Peripheral blood mononuclear cell (primary cell): ENCODE data around the gene CST8.

- PRO-cap, 8 experiments: no peak in any of the 8 experiments
Observed at GRCh38 chr20:22402828-22403569, 181.4 kb downstream of the FOXA2 start.

DNA sequence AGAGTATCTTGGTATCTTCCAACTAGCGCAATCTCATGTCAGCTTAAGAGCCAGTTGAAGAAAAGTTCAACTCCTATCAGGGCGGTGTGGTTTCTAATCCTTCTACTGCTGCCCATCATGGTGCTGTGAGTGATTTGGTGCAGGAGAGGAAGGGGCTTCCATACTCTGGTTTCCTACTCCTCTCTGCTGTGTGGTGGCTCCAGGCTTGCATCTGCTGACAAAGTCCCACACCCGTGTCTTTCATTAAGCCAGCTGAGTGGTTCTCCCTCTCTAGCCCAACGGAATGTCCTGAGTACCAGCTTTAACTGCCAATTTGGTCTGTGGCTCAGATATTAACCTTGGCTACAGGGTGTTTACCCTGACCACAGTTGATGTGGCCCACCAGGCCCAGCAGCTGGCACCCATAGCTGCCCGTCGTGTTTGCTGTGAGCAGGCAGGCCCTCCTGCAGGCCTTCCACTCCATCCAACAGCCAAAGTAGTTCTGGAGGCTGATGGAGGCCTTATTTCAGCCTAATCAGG is 164.0 kb downstream of the FOXA2 start:
- PRO-cap, 8 experiments: no peak in any of the 8 experiments

DNA sequence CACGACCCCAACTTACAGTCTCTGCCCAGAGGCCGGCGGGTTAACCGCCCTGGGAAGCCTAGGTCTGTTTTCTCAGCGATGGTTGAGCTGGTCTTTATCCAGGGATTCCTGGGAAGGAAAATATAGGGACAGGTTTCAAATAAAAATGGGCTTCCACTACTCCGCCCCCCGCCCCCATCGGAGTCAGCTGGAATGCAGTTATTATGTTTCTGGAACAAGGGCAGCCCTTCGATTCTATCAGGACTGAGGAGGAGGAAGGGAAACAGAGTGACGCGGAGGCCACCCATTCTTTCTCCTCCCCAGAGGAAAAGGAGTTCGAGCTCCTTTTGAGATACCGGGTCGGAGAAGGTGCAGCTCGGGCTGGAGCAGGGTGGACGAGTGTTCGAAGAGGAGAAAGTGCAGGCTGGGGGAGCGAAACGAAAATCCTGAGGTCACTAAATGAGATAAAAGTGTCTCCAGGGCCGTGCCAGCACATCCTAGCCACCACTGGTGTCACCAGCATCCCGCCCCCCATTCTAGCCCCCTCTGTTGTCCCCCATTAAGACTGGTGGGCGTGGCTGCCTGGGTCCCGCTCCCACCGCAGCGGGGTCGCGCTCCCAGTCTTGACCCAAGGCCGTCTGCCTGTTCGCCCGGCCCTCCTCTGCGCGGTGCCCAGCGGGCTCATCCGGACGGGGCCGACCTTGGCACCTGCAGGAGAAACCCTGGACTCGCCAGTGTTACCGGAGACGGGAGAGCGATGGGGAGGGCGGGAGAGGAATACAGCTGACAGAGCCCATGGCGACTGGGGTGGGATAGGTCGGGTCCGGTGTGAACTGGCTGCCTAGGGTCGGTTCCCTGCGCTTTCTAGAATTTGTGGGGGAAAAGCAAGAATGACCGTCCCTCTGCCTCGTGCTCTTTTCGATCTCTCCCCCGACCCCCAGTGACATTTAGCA is 16.3 kb downstream of the FOXA2 start:
- PRO-cap, 8 experiments: no peak in any of the 8 experiments

DNA sequence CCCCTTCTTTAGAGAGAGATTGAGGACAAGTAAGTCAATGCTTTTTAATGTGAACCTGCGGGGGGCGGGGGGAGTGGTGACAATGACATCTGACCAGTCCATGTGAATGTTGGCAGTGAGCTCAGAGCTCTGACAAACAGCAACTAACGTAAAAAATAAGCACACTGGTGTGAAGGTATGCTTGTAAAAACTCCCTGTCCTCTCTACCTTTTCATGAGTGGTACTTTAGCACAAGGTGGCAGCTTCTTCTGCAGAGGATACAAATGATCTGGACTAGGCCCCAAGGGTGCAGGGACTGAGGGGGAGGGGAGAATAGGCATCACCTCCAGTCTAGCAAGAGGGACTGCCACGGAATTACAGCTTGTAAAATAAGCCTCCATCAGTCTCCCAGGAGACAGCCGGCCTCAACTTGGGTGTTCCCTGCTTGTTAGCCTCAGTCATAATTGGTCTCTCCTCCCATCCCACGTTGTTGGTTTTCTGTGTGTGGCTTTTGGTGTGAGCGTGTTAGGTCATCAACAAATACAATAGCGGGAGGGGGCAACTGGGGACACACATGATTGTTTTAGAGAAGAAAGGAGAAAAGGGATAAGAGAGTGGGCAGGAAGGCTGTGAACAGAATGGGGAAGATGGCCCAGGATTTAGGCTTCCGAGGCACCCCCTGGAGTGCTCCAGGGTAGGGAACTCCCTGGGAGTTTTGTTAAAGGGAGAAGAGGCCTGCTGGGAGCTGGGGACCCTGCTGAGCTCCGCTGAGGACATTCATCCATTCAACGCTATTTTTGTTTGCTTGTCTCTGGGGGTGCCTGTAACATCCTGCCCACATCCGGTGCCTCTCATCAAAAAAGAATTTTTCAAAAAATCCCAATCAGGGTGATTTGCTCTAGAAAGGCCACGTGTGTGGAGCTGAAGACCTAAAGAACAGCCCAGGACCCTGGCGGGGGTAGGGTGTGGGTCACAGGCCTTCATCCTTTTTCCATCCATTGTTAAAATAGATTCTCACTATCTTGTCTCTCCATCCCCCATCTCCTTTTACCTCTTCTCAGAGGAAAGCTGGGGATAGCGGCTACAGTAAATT is 9.2 kb downstream of the FOXA2 start:
- PRO-cap, 8 experiments: no peak in any of the 8 experiments

GRCh38 chr20:23046312-23046833 is 3.1 kb downstream of the THBD start:
- PRO-cap, 8 experiments: no peak in any of the 8 experiments

GRCh38 chr20:23047074-23048234 is 2.0 kb downstream of the THBD start:
- PRO-cap, 8 experiments: peak in 3 of 8 experiments; most common plus-strand start chr20:23047779 (in 3); most common minus-strand start chr20:23047578 (in 2)

DNA sequence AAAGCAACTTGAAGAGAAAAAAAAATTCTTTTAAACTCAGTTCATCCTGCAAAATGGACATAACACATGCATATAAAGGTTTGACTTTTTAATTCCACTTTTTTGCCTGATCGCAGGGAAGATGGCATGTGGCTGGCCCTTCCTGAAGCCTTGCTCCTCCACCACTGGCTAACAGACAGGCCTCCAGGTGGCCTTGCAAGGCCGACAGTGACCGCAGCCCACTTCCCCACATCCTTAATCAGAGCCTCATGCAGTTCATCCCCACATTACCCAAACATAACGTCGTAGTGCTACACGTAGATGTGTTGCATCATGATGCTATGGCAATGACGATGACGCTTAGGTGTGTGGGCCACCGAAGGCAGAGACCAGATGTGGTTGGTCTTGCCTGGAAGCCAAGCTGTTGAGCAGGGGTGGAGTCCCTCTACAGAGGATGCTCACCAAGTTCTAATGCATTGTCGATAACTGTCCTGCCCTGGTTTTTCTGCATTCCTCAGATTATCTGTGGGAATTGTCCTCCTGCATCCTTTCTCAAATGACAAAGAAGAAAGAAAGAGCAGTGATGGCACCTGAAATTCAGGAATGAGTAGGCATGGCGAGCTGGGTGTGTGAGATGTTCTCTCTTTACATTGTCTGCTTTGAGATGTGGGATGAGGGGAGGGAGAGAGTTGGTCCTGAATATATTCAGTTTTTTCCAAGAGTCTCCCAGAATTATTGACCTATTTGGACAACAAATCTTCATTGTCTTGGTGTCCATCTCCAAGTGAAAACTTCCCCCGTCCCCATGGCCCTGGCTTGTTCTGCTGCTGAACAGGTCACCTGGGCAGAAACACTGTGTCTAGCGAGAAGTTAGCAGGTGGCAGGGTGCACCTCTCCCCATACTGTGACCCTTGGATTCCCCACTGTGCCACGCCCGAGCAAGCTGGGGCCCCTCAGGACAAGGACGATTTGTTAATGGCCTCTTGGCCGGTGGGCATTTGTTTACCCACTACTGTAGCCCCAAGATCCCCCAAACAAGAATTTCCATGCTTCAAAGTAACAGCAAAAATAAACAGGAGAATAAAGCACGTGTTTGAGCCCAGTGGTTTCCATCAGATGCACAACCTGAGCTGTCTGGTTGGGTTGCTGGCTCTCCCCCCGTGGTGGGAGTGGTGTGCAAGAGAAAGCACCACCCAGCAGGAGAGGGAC is 5.3 kb downstream of the CD93 start:
- PRO-cap, 8 experiments: peak in 6 of 8 experiments; most common plus-strand start position 371 of the sequence (in 6); most common minus-strand start position 527 of the sequence (in 2)

DNA sequence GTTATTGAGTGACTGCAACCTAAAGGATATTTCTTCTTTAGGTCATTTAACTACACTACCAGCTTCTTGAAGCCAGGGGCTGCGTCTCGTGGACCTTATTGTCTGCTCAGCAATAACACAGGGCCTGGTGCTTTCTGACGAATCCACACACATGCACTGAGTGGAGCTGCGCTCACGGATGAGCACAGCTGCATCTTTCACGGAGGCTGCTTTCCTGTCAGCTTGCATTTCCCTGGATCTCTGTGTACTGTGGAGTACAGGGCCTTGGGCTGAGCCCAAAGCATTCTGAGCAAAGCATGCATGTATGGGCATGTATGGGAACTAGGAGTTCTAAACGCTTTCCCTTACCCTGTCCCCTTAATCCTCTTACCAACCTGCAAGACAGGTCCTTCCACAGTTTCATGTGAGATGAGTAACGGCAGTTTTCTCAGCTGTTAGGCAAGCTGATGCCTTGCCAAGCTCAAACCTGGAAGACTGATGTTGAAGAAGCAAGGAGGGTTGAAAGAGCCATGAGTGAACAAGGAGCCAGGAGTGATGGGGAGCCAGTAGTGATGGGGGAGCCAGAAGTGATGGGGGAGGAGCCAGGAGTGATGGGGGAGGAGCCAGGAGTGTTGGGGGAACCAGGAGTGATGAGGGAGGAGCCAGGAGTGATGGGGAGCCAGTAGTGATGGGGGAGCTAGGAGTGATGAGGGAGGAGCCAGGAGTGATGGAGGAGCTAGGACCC is 14.3 kb upstream of the CD93 start:
- PRO-cap, 8 experiments: no peak in any of the 8 experiments

DNA sequence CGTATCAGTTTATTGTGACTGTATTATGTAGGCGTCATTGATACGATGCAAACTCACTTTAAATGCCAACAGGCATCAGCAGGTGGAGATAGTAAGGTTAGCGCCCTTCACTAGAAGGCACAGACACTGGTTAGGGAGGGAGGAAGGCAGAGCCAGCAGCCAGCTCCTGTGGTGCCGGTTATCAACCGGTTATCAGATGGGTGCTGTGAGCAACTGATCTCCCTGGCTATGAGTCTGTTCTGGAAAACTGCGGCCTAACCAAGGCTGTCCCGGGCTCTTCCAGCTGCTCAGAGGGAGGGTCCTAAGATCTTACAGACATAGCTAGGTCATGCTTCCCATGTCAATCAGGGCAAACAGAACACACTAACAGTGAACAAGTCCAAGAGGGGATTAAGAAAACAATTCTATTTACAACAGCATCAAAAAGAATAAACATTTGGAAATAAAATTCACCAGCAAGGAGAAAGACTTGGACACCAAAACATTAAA is 47.5 kb upstream of the CD93 start:
- PRO-cap, 8 experiments: no peak in any of the 8 experiments

GRCh38 chr20:23149997-23150574 is 64.0 kb upstream of the CD93 start:
- PRO-cap, 8 experiments: no peak in any of the 8 experiments

DNA sequence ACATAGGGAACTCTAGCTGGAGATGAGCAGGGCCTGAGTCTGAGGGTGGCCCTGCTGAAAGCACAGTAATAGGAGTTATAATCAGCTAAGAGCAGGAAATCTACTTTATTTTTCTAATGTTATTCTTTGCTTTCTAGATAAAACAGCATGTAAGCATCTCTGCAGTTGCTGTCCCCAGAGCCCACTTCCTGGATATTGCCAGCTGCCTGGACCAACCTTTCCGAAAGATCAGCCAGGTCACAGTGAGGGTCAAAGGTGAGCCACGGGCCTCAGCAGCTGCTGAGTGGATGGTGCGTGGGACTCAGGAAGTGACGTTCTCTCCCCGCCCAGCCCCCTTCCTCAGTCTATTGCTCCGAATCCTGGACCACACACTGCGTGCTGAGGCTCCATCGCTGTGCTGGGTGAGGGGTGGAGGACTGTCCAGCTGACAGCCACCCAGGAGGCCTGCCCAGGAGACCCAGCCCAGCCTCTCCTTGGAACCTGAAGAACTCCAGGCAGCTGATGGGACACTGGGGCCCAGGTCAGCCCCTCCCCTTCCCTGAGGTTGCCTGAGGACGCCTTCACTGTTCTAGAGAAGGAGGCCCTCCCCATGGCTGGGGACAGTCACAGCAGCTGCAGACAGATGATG is 94.3 kb upstream of the CD93 start:
- PRO-cap, 8 experiments: no peak in any of the 8 experiments

DNA sequence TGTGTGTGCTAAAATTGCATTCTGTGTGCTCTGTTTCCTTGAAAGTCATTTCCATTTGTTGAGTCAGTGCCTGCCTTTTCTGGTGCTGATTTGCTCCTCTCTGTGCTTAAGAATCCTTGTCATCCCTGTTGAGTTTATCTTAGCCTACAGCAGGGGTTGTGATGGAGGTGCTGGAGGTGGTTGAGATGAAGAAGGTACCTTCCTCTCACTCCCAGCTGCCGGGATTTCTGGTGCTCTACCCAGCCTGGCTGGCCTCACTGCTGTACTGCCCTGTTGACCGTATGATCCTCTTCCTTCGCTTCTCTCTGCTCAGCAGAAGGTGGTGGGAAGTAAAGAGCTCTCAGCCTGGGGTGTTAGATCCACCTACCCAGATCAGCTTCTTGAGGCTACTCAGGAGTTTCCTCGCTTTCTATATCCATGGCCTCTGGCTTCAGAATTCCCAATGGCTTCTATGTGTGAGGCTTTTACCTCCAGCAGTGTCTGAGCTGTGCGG is 101.1 kb upstream of the NXT1 start:
- PRO-cap, 8 experiments: no peak in any of the 8 experiments

DNA sequence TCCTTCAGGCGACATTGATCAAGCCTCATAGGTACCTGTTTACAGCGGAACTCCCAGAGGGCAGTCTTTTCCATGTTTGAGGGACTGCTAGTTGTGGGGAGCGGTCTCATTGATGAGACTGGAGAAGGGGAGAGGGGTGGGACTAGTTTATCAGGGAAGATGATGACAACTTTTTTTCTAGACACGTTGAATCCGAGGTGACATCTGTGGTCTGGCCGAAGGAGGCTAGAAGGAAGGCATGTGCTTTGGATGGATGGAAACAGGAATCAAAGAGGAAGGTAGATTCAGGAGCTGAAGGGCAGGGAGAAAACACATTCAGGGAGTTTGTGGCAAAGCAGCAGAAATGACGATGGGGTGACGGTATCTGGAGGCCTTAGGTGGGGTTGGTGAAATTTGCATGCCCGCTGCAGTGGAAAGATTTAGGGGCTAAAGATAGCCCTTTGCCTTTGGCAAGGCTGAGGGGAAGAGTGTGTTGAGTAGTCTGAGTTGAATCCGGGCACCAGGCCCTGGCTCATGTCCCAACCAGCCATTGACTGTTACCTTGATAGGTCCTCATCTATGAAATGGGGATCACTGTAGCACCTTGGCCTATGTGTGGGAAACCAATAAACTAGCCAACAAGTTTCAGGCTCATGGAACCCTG is 1.2 kb downstream of the GZF1 start:
- PRO-cap, 8 experiments: no peak in any of the 8 experiments

- PRO-cap, 8 experiments: peak in 6 of 8 experiments; most common plus-strand start chr20:23364820 (in 3)
Observed at GRCh38 chr20:23364658-23365375, 2.8 kb downstream of the GZF1 start.

GRCh38 chr20:23491017-23491237 is at the start of gene CST8:
TSS of gene CST8 (plus strand) at chr20:23491117.
- PRO-cap, 8 experiments: no peak in any of the 8 experiments

GRCh38 chr20:23986523-23987011 is 2.0 kb downstream of the GGTLC1 start:
- PRO-cap, 8 experiments: no peak in any of the 8 experiments

DNA sequence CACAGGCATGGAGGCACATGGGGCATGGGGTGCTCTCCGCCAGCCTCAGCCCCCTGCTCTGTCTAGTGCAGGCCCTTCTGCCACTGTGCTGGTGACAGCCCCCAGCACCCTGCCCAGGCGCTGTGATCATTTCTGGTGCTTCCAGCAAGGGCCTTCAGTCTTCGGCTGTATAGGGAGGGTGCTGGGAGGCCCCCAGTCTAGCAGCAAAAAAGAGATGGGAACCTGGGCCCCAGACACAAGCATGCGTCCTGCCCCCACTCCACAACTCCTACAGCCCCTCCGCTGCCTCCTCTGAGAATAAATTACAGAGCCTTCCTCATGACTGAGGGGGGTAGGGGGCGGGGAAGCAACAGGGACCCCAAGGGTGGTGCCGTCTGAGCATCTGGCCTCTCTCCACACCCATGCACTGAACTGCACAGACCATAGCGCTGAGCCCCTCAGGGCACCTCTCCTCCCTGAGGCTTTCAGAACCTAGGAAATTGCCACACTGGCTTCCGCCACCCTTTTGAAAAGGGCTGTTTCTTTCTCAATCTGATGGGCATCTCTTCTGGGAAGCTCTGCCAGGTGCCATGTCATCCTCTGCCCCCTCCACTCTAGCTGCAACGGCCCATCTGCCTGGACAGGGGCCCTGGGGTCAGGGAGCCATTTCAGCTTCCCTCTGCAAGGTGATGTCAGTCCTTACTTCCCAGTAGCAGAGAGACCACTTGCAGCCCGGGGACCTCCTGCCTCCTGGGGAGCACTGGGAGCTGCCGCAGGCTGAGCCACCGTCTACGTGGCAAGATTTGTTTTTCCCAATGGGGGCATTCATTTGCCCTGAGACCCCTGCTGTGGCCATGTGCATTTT is 2.5 kb downstream of the CST7 start:
- PRO-cap, 8 experiments: peak in 2 of 8 experiments; most common plus-strand start position 157 of the sequence (in 1); most common minus-strand start position 264 of the sequence (in 1)

DNA sequence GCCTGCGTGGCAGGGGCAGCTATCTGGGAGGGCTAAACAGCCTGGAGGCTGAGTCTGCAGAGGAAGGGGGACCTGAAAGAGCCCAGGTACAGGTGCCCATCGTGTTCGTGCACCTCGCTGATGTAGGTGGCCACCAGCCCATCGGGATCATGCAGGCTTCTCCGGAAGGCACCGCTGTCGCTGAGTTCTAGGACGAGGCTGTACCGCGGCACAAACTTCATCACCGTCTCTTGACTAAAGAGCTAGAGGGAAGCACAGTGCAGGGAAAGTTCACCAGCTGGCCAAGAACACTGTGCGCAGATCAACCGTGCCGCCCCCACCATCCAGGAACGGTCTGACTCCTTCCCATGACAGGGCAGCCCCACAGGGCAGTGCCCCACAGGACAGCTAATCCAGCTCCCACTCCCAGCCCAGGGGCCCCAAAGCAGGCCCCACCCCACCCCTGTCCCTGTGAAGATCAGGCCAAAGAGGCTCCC is 14.8 kb downstream of the CST7 start:
- PRO-cap, 8 experiments: no peak in any of the 8 experiments

GRCh38 chr20:25012539-25013263 is 20.1 kb upstream of the APMAP start:
- PRO-cap, 8 experiments: no peak in any of the 8 experiments

DNA sequence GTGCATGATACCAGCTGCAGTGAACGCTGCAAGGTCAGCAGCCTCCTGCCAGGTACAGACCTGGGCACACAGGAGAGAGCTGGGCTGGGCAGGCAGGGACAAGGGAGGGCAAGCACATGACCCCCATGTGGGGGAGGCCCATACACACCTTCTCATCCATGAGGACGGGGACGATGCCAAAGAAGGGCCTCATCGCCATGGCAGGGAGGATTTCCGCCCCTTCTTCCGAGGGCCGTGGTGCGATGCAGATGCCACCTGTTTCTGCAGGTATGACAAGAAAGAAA is 21.2 kb upstream of the APMAP start:
- PRO-cap, 8 experiments: no peak in any of the 8 experiments